NB4 (cell line): Measurements from ENCODE around the genes PPDPF and FNDC11.

DNA sequence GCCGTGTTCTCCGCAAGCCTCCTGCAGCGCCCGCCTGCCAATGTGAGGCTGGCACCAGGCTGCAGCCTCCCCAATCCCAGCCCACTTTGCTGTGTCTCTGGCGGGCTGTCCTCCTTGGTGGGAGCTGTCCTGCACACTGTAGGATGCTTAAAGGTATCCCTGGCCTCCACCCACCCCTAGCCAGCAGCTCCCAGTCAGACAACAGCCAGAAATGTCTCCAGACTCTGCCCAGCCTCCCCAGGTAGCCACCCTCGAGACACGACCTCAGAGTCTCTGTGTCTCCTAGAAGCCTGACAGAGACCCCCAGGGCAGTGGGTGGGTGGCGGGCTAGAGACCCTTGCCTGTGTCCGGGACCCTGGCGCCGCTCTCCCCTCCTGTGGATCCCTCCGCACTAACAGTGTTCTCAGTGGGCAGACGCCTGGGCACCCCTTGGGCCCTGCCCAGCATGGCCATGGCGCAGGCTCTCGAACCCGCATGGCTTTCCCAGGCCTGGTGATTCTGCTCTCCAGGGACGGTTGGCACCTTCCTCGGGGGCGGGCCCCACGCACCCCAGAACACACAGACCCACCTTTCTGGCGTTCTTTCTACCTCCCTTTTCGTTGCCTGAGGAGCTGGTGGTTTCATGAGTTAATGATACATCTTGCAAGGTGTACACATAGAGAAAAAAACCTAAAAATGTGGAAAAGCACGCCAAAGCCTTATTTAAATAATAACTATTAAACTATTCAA lies 15.5 kb downstream of the SLC17A9 start:
- RRBS = no CpG with 5 or more reads among the region's 23 CpGs

GRCh38 chr20:63272037-63272277 lies 656 bp upstream of the ARFGAP1 start:
- RRBS = no CpG with 5 or more reads among the region's 11 CpGs

DNA sequence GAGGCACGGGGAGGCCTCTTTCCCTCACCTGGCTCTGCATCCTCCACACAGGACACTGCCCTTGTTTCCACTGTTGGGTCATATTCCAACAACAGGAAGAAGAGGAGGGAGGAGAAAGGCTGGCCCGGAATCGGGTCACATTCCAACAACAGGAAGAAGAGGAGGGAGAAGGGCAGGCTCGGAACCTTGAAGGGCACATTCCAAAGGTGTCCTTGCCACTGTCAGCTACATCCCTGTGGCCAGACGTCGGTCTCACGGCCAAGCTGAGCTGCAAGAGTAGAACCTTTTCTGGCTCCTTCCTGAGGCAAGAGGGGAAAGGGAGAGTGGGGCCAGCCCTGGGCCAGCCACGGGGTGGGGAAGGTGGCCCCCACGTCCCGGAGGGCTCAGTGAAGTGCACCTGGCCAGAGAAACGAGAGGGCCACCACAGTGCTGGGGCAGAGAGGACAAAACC lies 25.4 kb downstream of the CHRNA4 start:
- RRBS = no CpG with 5 or more reads among the region's 11 CpGs

DNA sequence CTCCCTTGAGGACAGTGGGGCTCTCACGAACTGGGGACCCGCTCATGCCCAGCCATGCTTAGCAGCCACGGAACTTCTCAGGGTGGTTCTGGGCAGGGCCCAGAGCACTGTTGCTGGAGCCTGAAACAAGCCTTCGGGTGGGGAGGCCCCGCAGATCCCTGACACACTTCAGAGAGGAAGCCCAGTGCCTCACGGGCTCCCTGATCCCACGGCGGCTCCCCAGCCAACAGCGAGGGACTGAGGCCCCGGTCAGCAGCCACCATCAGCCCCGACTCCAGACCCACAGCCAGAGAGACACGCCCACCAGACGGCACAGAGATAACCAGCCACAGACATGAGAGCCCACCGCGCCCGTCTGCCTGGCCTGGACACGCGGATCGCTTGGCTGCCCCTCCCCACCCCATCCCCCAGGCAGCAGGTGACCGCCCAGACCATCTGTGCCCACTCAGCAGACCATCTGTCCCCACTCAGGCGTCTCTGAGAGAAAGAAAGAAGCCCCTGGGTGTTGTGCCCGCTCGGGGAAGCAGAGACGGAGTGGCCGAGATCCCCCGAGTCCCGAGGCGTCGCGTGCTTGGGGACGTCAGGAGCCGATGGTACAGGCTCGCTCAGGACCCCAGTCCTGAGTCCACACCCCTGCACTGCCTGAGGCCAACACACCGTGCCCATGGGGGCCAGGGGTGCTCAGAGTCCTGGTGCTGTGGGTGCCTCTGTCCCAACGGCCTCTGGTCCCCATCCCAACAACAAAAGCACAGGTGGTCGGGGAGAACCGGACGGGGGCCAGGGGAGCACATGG lies 55.5 kb upstream of the CHRNA4 start:
- RRBS = no CpG with 5 or more reads among the region's 38 CpGs

- RRBS = no CpG with 5 or more reads among the region's 37 CpGs
Measured at GRCh38 chr20:63520710-63520909, at the start of gene PPDPF. PPDPF (plus strand) TSS chr20:63520765.

DNA sequence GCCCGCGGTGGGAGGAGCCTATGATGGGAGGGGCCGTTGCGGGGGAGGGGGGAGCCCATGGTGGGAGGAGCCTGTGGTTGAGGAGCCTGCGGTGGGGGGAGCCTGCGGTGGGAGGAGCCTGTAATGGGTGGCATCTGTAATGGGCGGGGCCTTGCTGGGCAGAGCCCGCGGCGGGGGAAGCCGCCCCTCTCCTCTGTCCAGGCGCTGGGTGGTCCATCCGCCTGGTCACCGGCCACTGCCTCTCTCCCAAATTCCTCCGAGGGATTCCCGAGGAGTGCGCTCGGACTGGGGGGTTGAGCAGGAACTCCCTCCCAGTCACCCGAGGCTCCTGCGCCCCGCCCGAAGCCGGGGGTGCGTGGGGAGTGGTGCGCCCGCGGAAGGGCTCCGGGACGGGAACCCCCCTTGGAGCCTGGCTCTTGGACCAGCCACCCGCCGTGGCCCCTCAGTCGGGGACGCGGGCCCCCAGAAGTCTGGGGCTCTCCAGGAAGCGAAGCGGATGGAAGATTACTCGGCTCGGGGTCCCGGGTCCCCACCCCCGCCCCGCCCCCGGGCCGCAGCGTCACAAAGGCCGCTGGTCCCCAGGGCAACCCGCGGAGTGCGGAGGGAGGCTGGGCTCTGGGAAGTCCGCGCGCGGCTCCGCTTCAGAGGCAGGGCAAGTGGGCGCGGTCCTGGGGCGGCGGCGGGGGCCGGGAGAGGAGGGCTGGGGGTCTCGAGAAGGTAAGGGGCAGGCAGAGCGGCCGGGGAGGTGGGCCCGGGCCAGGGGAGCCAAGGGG lies at the start of gene FNDC11:
FNDC11 (plus strand) TSS at position 605 of the 773 bp plus-strand sequence.
- RRBS = 42% methylated on average over 11 of the region's 63 CpGs

DNA sequence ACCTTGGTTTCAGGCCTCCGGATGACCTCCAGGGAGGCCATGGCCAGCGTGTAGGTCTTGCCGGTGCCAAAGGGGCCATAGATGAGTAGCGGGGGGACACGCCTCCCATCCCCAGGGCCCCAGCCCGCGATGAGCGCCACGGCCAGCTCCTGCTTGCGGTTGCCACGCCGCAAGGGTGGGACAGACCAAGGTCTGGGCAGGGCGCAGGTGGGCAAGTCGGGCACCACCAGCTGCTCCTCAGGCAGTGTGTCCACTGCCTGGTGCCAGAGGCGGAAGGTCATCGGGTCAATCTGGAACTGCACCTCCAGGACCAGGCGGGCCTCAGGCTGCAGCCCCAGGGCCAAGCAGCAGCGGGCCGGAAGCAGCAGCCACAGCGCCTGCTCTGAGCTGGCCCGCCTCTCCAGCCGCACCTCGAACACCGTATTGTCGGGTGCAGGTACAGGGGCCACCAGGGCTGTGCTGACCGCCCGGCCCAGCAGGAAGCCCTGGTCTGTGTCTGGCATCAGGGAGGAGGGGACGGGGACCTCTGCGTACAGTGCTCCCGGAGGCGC lies 5.6 kb downstream of the HELZ2 start:
- RRBS = 9% methylated on average over 8 of the region's 31 CpGs

- RRBS = no CpG with 5 or more reads among the region's 39 CpGs
Measured at GRCh38 chr20:63625631-63626422, 1.1 kb downstream of the GMEB2 start.

- RRBS = no CpG with 5 or more reads among the region's 14 CpGs
Measured at GRCh38 chr20:63635712-63636283, 8.9 kb upstream of the GMEB2 start.

DNA sequence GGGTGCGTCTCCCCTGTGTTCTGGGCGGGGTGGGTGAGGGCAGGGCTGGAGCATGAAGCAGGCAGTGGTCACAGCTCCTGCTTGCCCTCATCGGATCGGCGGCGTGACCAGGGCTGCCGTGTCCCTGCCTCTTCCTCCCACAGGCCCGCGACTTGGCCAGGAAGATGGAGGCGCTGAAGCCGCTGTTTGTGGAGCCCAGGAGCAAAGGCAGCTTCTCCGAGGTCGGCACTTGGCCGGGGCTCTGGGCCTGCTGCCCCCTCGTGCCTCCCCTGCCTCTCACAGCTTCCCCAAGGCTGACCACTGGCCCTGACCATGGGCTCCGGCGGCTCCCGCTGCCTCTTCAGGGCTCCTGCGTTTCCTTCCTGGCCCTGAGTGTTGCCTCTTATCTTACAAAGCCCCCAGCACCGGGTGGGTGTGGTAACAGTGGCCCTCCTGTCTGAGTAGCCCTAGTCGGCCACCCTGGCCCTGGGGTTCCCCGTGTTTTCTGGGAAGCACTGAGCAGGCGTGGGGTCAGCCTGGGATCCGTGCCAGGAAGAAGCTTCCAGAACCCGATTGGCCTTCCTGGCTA lies 8.0 kb upstream of the TNFRSF6B start:
- RRBS = 84% methylated on average over 4 of the region's 25 CpGs

GRCh38 chr20:63728284-63728907 lies 8.1 kb upstream of the LIME1 start:
- RRBS = no CpG with 5 or more reads among the region's 7 CpGs

DNA sequence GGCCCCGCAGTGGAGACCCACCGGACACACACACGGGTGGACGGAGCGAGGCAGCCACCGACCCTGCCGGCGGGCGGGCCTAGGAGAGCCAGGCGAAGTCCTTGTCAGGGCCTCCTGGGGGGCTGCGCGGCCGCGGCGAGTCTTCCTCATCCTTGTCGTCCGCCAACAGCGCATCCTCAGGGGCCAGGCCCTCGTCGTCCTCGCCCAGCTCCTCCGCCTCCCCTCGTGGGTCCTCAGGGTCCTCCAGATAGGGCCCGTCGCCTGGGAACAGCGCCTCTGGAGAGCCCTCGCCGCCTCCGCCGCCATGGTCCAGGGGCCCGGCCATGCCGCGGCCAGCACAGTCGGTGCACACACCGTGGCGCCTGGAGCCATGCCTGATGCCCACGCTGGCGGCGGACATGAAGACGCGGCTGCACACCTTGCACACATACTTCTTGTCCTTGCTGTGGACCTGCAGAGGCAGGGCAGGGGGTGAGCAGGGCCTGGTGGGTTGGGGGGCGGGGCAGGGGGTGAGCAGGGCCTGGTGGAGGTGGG lies 7.3 kb downstream of the SLC2A4RG start:
- RRBS = 95% methylated on average over 6 of the region's 42 CpGs

- RRBS = no CpG with 5 or more reads among the region's 13 CpGs
Measured at GRCh38 chr20:63751507-63751761, 11.9 kb downstream of the SLC2A4RG start.

- RRBS = no CpG with 5 or more reads among the region's 13 CpGs
Measured at GRCh38 chr20:63765144-63765597, 25.6 kb downstream of the SLC2A4RG start.

DNA sequence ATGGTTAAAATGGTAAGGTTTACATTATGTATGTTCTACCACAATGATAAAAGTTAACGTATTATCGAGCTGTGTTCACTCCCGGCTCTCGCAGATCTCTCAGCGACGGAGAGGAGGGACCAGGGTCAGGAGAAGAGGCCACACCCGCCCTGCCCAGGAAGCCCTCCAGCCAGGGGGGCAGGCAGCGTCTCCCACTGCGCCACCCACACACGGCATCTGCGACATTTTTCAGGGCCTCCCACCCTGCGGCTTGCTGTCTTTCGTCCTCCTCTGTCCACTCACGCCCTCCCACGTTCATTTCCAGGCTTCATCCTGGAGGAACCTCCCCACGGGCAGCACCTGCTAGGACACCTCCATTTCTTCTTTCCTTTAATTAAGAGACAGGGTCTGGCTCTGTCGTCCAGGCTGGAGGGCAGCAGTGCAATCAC lies 43.3 kb downstream of the ZBTB46 start:
- RRBS = no CpG with 5 or more reads among the region's 17 CpGs

DNA sequence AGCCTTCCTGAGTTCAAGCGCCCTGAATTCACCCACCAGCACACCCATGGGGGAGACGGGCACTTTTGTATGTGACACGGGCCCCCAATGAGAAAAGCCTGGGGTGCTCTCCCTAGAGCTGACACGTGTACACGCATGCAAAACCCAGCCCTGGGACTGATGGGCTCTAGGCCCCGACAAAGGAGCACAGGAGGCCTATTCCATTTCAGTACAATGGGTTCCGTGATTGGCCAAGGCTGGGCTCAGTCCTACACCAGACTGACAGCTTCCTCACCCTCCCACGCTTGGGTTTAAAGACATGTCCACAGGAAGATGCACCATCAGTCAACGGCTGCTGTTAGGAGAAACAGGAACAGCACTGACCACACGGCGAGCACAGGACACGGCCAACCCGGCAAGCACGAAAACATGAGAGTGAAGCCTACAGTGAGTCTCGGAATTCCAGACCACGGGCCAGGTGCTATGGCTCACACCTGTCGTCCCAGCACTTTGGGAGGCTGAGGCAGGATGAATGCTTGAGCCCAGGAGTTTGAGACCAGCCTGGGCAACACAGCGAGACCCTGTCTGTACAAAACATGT lies 8.7 kb downstream of the ZBTB46 start:
- RRBS = no CpG with 5 or more reads among the region's 18 CpGs

- RRBS = no CpG with 5 or more reads among the region's 18 CpGs
Measured at GRCh38 chr20:63881773-63882358, 13.1 kb upstream of the DNAJC5 start.

DNA sequence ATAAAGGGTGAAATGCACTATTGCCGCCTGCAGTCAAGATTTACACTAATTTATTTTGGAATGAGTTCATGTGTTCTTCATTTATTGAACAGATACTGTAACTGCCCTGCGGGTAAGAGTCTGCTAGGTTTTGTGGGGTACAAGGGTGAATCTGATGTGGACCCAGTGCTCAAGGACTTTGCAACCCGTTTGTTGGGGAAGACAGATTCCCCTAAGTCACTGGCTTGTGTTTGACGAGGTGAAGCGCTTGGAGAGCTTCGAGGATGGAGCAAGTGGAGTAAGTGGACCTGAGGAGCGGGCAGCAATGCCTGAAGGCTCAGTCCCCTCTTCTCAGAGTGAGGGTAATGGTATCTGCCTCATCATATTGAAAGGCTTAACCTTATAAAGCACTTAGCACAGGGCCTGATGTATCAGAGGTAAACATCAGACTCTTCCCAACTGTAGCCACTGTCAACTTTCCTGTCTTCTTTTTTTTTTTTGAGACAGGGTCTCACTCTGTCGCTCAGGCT lies 2.4 kb upstream of the DNAJC5 start:
- RRBS = no CpG with 5 or more reads among the region's 8 CpGs

DNA sequence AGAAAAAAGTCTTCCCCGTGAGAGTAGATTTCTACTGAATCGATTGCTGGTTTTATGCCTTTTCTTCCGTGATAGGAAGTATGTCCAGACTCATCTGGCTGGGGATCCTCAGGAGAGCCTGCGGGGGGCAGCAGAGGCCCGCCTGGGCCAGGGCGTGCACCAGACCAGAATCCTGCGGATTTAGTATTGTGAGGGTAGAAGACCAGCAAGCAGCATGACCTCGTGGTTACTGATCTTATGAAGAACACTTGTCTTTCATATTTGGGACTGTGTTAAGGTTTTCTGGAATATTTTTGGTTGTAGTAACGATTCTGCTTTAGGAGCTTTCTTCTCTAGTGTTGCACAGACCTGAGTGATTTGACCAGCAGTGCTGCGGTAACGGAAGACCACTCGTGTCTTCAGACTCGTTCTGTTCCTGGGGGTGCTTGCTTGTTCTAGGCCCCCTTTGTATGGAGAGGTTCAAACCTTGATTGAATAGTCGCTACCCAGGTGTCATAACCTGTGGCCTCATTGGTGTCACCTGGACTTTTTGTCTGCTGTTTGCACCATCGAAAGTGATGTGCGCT lies 14.9 kb downstream of the DNAJC5 start:
- RRBS = no CpG with 5 or more reads among the region's 16 CpGs

- RRBS = 98% methylated on average over 7 of the region's 15 CpGs
Measured at GRCh38 chr20:63948119-63948497, 8.1 kb downstream of the UCKL1 start.